Sternocleidomastoid (tissue), 1 donor: ENCODE results near the genes CPEB2 and FGFBP2.

DNA sequence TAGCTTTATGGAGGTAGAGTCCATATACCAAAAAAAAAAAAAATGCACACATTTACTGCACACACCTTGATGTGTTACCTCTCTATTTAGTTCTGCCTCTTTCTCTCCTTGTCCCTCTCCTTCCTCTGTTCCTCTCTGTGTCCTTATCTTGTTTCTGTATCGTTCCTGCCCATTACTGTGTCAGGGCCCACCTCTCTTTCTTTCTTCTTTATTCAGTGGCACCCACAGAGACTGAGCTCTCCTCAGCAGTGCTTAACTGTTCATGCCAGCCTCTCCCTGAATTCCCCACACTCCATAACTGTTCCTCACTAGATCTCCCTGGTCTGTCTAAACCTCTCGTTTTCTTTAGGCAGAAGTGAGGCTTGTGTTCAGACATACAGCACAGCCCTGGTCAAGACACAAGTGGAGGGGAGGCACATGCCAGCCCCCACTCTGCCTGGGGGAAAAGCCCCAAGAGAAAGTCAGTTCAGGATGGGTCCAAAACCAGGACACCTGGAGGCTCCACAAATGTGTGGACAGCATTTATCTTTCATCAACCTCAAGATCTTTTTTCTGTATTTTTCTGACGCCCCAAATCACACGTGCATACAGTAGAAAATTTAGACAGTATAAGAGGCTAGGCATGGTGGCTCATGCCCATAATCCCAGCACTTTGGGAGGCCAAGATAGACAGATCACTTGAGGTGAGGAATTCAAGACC lies 203.0 kb downstream of the RAB28 start:
- PRO-cap, result no peak

- PRO-cap, result no peak
Measured at GRCh38 chr4:13298537-13299040, 185.6 kb downstream of the RAB28 start.

- PRO-cap, result no peak
Measured at GRCh38 chr4:13356801-13357265, 127.3 kb downstream of the RAB28 start.

- PRO-cap, result no peak
Measured at GRCh38 chr4:13546895-13548312, 3.1 kb upstream of the NKX3-2 start.

- PRO-cap, result no peak
Measured at GRCh38 chr4:13603681-13604629, 23.6 kb downstream of the BOD1L1 start.

DNA sequence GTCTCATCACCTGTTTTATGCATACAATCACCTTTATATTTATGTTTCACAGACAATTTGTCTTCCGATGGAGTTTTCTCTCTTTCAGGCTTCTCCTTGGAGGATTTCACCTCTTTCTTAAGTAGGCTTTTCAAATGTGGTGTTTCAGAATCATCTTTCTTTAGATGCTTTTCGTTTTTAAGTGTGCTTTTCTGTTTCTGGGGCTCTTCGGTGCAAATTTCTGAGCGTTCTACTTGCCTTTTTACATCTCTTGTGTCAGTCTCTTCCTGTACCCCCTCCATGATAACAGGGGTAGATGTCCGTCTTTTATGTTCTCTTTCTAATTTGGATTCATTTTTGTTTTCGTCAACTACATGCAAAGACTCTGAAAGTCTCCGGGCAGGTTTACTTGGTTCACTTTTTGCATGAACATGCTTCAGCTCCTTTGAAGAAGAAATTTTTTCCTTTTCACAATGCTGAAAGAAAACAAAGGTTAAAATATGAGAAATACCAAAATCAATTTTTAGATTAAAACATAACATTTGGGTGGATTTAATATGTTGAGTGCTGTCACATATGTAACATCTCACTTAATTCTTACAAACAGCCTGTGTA lies 22.8 kb downstream of the BOD1L1 start:
- PRO-cap, result no peak

DNA sequence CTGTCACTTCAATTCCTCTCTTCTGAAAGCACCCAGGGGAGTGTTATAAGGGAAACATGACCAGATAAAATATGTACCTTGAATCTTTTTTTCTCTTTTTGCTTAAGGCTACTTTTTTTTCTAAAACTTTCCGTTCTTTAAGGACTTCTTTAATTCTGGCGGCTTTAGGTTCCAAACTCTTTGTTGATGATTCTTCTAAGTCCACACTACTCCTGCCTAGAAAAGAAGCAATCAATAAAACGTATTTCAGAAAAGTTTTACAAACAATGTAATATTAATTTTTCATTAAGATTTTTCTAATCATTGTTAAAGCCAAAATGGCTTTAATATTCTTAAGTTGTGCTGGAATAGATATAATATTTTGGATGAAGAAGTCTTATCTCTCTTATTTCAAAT lies 19.1 kb downstream of the BOD1L1 start:
- PRO-cap, result no peak

DNA sequence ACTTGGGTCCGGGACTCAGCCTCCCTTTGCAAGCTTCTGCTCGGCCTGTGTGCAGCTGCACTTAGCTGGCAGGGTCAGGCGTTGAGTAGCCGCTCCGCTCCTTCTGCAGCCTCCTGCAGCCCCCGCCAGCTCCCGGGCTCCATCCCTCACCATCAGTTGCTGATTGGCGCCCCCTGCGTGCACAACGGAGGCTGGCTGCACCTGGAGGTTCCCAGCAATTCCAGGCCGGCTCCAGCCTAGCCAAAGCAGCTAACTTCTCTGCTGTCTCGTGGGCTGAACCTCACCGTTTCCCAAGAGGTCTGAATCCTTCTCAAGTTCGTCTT lies 27.0 kb upstream of the BOD1L1 start:
- PRO-cap, result no peak

DNA sequence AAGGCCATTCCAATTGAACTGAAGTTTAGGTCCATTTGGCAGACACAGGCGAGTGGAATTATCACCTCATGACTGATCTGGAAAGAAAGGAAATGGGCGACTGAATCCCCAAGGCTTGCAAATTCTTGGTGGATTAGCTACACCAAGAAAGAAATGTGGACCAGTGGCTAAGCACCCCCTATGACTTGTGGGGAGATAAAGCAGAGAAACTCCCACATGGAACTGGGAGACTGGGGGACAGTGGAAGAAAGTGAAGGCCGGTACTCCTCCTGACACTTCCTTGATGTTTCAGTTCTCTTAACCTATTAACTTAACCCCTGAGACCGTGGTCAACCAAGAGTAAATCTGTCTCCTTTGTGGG lies 402.9 kb upstream of the BOD1L1 start:
- PRO-cap, result no peak

DNA sequence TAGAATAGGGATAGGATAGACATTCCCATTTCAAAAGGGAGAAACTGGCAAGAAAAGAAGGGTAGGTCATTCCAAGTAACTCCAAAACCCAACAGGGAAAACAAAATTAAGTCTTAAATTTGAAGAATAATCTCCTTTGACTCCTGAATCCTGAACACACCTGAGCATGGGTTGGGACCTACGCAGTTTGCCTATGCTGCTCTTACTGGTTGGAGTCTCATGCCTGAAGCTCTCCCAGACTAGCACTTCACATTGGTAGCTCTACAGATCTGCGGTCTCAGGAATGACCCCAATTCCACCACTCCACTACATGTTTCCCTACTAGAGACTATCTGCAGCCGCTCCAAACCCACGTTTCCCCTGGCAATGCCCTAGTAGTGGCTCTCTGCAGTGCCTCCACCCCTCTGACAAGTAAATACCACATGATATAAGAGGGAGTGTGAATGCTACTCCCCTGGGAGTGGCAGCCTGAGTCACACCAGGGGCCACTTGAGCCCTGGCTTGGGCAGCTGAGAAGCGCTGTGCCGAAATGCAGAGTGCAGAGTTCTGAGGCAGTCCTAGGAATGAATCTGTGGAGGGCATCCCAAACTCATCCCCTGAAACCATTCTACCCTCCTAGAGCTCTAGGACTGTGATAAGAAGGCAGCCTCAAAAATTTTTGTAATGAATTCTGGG lies 160.6 kb upstream of the CPEB2 start:
- PRO-cap, result bidirectional peak, plus-strand start at position 512 of the sequence, minus-strand start at position 284 of the sequence

GRCh38 chr4:14985751-14986196 lies 16.5 kb upstream of the CPEB2 start:
- PRO-cap, result no peak

DNA sequence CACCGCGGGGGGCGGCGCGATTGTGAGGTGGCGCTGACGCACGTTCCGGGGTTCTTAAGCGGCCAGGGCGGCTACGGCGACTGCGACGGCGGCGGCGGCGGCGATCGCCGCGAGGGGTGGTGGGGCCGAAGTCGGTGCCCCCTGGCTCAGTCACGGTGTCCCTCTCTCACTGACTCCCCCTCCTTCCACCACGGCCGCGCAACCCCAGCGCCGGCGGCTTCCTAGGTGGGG lies at the start of gene CPEB2:
TSS of gene CPEB2 (plus strand) at position 83 of the 231 bp plus-strand sequence.
- PRO-cap, result bidirectional peak, plus-strand start at position 83 of the sequence, minus-strand start outside the sequence

DNA sequence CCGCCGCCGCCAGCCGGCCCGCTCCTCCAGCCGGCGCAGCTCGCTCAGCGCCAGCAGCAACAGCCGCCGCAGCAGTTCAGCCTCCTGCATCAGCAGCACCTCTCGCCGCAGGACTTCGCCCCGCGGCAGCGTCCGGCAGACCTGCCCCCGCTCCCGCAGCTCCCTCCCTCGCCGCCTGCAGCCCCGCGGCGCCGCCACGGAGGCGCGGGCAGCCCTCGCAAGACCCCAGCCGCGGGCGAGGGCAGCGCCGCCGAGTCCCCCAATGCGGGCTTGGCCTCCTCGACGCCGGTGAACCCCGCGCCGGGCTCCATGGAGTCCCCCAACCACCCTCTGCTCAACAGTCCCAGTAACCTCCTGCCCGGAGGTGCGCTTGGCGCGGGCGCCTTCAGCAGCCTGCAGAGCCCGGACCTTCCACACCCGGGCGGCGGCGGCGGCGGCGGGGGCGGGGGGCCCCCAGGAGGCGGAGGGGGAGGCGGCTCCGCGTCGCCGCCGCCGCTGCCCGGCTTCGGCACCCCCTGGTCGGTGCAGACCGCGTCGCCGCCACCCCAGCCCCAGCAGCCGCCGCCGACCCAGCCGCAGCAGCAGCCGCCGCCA lies 1.1 kb downstream of the CPEB2 start:
- PRO-cap, result bidirectional peak, plus-strand start at position 525 of the sequence, minus-strand start at position 395 of the sequence

DNA sequence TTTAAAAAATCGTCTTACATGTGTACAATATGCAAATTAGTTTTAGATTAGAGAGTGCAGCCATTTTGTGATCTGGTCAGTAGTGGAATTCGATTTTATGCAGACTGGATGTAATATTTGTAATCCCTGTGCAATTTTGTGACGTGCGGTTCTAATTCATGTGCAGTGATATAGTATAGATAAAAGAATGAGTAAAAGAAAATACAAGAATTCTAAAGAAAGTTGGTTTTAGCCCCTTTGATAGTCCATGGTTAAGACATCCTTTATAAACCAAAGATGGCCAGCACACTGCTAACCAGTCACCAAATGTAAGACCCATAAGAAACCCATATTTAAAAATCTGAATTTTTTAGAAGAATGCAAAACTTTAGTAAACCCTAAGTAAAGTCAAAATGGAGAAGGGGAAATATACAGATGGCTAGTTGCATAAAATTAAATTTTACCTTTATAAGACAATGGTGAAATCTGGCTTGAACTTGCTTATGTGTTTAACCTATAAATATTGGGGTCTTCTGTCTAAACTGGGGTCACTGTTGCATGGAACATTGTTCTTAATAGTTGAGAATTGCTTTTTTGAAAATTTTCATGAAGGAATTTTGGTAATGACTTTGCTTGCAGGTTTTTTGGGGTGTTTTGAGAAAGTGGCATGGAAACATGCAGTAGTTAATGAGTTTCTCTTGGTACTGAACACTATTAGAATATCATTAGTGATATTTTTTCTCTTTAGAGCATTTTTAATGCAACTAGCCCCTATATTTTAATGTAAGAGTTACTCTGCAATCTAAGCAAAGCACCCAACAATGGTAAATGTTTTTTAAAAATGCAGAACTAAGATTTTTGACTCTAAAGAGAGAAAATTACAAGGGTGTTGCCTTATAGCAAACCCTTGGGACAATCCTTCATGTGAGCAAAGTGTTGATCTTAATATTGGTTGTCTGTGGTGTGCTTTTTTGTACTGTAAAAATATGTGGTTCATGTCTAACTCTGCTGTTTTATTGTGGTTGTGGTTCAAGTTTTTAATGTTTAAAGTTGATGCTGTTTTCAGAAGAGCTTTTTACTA lies 65.3 kb downstream of the CPEB2 start:
- PRO-cap, result no peak

DNA sequence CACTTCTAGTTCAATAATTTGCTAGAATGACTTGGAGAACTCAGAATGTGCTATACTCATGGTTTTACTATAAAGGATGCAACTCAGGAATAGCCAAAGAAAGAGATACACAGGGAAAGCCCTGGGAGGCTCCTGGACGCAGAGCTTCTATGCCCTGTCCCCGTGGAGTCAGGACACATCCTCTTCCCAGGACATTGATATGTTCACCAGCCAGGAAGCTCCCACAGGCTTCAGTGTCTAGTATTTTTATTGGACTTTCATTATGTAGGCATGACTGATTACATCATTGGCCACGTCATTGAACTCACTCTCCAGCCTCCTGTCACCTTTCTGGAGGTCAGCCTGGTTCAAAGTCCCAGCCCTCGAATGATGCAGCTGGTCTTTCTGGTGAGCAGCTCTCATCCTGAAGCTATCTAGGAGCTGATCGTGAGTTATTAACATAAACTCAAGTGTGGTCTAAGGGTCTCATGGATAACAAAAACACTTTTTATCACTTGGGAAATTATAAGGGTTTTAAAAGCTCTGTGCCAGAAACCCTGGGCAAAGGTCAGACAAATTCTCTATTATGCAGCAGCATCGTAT lies 104.1 kb downstream of the CPEB2 start:
- PRO-cap, result no peak

DNA sequence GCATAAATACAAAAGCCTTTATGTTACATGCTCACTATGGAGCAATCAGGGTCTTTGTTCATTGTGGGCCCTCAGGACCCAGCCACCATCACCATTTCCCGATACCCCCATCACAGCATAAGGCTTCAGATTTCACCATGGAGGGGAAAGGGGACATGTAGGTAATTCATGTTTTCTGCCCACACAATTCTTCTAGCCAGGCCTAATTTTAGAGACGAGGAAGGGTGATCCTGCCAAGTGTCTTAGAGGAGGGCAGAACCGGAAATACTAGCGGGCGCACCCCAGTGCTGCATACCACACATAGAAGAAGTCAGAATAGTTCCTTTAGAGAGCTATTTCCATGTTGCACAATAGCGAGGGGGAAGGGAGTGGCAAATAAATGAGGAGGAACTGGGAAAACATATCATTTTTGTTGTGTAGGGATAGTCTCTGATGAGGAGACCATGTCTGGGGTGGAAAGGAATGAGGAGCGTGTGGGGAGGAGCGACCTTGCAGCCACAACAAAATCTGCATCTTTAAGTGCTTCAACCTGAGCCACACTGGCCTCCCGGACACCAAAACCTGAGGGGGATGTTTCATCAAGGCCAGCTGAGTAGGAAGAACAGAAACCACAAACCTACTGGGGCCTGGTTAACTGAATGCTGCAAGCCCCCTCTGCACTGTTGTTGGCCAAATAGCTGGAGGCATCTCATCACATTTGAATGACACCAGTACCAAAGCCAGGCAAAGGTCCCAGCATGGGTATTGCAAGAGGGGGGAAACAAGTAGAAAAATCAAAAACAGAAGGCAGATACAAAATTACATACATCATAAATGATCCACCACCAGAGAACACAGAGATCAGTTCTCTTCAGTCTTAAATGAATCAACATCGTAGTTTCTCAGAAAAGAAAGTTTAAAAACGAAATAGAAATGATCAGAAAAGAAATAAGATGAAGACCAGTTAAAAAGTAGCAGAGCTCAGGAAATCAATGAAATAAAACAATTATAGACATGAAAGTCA lies 26.7 kb upstream of the C1QTNF7 start:
- PRO-cap, result no peak

- PRO-cap, result no peak
Measured at GRCh38 chr4:15677384-15678278, 4.0 kb upstream of the FAM200B start.

DNA sequence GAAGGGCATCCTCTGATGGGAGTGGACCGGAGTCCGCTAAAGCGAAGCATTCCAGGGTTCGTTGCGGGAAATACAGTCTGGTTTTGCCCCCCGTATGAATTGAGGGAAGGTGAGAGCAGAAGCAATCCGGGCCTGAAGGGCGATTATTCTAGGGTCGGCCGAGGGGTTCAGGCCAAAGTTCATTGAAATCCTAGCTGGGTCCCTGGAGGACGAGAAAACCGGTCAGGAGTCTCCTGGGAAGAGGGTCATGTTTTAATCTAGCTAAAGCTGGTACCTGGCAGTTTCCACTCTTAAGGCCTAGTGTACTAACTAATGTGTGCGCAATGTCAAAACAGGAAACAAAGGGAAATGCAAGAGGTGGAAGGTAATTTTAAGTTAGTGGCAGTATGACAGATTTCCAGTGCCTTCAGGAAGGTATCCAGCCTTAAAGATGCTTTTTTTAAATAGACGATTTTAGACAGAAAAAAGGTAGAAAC lies 324 bp downstream of the FAM200B start:
- PRO-cap, result no peak

DNA sequence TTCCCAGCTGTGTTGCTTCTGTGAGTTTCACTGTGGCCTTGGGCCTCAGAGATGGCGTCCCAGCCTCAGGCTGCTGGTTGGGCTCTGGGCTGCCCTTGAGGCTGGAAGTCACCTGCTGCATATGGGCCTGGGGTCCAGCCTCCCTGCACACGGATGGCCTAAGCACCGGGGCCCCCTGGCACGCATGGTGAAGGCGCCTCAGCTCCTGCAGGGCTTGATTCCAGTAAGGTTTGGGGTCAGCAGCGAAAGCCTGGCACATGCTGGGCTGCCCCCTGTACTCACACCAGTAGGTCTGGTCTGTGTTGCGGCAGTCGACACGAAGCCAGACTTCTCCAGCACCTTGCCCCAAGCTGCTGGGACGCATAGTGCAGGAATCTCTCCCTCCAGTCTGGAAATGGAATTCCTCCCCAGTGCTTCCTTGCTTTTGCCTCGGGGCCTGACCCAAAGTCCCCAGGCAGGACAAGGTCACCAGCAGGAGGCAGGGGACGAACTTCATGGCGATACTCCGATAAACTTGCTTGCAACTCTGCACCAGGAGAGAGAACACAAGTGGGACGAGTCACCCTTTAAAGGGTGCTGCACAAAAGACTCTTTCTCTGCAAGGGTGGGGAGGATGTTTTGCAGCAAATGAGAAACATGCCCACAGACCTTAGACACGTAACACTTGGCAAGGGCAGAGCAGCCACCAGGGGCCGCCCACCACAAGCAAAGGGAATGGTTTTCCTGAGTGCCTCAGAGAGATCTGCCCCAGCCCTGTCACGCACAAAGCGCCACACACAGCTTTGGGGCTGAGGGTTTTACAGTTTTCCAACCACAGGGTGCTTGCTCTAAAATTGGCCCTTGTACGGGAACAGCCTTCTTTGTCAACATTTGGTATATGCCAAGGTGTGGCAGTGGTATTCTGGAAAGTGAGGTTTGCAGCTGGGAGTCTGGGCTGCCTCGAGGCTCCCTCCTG lies at the start of gene FGFBP2:
TSS of gene FGFBP2 (minus strand) at position 542 of the 955 bp plus-strand sequence.
- PRO-cap, result no peak

DNA sequence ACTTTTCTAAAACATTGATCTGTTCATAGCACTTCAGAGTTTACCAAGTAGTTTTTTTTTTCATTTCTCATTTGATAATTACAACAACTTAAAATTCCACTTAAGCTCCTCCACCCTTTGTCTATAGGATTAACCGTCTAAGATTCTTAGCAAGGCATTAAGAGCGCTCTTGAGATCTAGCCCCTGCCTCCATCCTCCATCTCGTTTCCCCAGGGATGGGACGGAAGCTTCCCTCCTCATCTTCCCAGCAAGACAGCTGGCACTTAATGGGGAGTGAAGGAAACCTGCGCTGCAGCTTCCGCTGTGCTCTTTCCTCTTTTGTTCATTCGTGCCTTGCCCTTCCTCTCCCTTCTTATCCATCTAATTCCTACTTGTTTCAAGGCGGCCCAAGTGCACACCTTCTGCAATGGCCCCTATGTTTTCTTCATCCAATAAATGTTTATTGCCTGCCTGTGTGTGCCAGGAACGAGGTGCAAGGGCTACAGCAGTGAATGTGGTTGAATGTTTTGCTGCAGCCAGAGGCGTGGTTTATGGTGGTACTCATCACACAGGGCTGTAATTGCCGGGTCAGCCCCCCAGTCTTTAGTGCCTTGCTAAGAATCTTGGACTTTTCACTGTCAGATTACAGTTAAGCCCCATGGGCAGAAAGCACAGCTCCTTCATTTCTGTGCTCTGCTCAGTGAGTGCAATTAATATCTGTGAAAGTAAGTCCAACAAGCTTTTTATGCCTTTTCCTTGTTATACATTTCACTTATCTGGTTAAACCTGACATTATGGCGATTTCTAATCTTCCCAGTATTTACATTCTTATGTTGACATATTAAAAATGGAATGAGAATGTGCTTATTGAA lies 67.9 kb downstream of the TAPT1 start:
- PRO-cap, result no peak